Occipital lobe (tissue), 2 donors: ENCODE results near the gene SLC25A5.

DNA sequence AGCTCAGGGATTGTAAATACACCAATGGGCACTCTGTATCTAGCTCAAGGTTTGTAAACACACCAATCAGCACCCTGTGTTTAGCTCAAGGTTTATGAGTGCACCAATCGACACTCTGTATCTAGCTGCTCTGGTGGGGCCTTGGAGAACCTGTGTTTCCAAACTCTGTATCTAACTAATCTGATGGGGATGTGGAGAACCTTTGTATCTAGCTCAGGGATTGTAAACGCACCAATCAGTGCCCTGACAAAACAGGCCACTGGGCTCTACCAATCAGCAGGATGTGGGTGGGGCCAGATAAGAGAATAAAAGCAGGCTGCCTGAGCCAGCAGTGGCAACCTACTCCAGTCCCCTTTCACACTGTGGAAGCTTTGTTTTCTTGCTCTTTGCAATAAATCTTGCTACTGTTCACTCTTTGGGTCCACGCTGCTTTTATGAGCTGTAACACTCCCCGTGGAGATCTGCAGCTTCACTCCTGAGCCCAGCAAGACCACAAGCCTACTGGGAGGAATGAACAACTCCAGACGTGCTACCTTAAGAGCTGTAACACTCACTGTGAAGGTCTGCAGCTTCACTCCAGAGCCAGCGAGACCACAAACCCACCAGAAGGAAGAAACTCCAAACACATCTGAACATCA is 66.4 kb upstream of the SLC25A43 start:
- RAMPAGE, long total RNA: no peak

DNA sequence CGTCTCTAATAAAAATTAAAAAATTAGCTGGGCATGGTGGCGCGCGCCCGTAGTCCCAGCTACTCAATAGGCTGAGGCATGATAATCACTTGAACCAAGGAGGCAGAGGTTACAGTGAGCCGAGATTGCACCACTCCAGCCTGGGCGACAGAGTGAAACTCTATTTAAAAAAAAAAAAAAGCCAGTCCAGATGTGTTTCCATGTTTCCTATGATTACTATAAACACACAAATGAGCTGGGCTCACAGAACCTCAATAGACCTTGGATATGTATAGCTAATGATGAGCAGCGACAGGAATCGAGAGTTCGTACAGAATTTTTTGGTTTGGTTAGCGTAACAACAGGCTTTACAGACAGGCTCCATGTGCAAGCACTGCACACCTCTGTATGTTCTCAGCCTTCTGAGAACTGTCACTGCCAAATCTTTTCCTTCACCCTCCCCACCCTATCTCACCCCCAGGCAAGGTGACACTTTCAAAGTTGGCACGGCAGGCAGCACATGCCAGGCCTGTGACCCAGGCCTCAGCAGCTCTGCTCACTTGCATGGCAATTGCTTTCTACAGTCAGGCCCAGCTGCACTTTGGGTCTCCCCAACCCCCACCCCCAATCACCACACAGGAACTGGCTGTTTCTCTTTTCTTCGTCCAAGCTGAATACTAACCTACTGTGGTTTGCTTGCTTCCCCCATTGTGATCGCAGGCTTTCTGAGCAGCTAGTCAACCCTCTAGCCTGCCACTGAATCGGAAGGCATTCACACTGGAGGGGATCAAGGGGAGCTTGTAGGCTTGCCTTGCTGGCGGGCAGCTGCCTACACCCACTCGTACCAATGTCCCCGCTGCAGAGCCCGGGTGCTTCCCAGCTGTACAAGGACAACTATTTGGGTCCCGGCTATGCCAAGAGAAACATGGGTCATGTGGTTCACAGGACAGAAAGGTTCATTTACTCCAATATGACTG is 27.8 kb downstream of the SLC25A43 start:
- RAMPAGE, long total RNA: no peak

DNA sequence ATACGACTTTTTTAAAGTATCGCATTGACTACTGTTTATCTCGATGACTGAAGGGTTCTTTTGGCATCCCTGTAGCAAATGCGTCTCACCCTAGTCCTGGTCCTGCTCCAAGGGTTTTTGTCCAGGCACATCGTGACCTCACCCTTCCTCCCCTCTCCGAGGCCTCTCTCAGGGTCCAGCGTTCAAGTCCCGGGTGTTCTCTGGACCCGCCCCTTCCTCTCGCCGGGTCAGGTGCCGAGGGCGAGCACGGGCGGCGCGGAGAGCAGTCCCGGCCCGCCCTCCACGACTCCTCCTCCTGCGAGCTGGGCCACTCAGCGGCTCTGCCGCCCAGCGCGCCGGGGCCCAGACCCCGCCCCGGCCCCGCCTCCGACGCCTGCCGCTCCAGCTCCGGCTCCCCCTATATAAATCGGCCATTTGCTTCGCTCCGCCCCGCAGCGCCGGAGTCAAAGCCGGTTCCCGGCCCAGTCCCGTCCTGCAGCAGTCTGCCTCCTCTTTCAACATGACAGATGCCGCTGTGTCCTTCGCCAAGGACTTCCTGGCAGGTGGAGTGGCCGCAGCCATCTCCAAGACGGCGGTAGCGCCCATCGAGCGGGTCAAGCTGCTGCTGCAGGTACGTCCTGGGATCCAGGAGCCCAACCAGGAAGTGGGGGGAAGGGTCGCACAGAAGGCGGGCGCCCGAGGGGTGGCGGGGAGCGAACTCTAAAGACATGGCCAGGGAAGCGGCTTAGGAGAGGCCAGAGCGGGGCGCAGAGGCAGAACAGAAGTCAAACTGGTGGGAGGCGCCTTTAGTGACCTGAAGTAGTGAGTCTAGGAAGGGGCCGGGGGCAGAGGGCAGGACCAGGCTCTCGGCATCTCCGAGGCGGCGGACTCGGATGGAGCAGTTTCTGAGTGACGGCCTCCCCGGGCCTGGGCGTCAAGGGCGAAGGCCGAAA is at the start of gene SLC25A5:
TSS of gene SLC25A5 (plus strand) at position 428 of the 932 bp plus-strand sequence.
- RAMPAGE, long total RNA: start-site peak on the plus strand centred at position 430 of the sequence, 9 bp wide, 293 and 467 reads in 2 replicates

GRCh38 chrX:119647898-119648615 is 44.9 kb downstream of the SEPTIN6 start:
- RAMPAGE, long total RNA: no peak

DNA sequence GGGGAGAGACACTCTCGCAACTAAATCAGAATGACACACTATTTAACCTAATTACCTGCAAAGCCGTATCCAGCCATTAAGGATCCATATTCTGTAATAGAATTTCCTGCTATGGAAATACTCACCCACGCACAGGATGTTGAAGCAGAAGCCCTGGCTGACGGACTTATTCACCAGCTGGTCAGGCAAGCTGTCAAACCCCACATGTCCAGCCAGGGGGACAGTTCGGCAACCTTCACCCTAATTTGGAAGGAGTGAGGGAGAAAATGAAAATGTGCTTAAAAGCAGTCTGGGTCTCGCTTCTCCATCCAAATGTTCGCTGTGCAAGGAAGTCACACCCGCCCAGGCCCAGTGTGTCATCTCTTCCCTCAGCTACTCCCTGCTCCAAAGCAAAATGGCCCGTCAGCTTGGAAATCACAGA is 17.5 kb downstream of the SEPTIN6 start:
- RAMPAGE, long total RNA: no peak

DNA sequence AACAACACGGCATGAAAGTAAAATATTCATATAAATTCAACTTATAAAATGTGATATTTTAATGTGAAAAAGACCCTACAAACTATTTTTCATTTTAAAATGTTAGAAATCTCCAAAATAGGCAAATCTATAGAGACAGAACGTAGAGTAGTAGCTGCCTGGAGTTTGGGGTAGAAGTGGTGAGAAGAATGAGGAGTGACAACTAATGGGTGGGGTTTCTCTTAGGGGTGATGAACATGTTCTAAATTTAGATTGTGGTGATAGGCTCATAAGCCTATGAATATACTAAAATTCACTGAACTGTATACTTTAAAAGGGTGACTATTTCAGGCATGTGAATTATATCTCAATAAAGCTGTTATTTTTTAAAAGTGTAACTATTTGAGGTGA is 7.3 kb downstream of the UPF3B start:
- RAMPAGE, long total RNA: no peak

- RAMPAGE, long total RNA: no peak
These were observed 18.0 kb upstream of the RHOXF2 start for GRCh38 chrX:120140473-120140784.

DNA sequence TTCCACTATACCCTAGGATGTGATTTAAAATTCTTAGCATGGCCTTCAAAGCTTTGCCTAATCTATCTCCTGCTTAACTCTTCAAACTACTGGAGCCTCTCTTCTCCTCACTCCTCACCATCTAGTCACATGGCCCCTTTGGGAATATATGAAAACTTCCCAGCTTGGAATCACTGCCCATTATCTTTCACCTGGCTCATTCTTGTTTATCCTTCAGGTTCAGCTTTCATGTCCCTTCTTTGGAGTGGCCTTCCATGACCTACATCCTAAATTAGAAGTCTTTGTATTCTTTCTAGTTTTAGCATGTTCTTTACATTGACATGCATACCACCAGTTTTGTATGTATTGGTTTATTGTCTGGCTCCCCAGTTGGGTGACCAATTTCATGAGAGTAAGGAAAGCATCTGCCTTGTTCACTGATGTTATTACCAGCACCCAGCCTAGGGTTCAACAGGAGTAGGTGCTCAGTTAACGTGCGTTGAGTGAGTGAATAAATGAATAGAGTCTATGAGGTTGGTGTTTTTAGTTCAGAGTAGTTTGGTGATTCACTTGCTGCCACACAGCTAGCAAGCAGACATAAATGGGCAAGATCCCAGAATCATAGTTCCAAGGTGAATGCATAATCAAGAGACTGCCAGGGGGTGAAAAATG is 41.4 kb downstream of the RHOXF2 start:
- RAMPAGE, long total RNA: no peak

GRCh38 chrX:120251255-120252194 is 913 bp downstream of the ZBTB33 start:
- RAMPAGE, long total RNA: no peak

DNA sequence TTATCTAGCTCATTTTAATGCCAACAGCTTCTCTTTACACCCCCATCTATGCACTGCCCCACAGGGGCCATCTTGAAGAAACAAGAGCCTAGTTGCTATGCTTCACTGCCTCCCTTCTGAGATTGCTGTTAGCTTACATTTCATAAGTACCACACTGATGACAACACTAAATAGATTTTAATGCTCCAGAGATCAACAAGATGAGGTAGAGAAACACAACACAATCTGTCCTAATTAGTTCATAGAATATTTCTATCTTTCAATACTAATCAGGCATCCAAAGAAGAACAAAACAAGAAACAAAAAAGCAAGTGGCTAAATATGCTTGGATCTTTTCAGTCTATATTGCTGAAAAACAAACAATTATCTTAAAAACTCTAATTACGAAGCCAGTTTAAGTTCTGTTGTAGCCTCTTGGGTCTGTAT is 38.8 kb downstream of the LAMP2 start:
- RAMPAGE, long total RNA: no peak

DNA sequence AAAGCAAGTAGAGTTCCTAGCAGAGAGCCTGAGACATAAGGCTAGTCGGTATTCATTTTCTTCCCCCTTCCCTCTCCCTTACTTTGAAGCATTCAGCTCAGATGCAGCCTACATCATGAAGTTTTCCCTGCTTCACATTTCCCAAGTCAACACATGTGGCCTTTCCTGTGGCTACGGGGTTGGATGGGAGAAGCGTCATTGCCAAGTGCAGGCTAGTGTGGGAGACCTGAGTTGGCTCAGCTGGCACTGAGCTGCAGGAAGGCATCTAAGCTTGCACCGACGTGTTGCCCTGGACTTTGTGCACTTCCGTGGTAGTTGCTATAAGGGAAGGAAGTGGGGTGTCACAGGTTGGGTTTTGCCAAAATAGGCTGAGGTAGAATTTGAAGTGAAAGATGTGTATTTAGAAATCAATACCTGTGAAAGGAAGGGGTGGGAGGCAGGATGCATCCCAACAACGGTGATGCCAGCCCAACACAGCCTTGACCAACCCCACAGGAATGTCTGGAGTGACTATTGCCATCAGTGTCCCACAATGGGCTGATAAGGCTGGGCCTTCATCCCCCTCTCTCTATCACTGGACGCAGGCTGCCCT is 18.9 kb upstream of the LAMP2 start:
- RAMPAGE, long total RNA: no peak

- RAMPAGE, long total RNA: no peak
These were observed 23.9 kb downstream of the CUL4B start for GRCh38 chrX:120536804-120537284.

- RAMPAGE, long total RNA: no peak
These were observed 13.1 kb downstream of the CUL4B start for GRCh38 chrX:120547548-120548151.

- RAMPAGE, long total RNA: no peak
These were observed 10.9 kb downstream of the CUL4B start for GRCh38 chrX:120549755-120550328.

DNA sequence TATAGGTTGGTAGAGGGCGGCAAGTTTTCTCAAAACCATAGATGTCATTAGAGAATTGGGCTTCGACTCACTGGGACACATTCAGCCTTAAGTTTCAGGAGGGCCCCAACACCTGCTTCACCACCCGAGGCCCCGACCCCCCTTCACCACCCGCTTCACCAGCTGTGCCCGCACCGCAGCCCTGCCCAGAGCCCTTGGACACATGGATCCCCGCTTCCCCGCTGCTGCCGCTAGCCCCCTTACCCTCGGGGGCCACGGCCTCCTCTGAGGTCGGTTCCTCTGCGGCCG is 1.1 kb downstream of the CT47B1 start:
- RAMPAGE, long total RNA: no peak

- RAMPAGE, long total RNA: no peak
These were observed 329.6 kb downstream of the GLUD2 start for GRCh38 chrX:121377089-121377289.

DNA sequence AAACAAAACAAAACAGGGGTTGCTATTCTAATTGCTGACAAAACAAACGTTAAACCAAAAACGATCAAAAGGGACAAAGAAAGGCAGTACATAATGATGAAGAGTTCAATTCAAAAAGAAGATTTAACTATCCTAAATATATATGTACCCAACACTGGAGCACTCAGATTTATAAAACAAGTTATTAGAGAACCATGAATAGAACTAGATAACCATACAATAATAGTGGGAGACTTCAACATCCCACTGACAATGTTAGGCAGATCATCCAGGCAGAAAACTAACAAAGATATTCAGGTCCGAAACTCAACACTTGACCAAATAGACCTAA is 456.7 kb upstream of the GRIA3 start:
- RAMPAGE, long total RNA: no peak

GRCh38 chrX:123184704-123185079 is 614 bp downstream of the GRIA3 start:
- RAMPAGE, long total RNA: no peak

GRCh38 chrX:123676767-123677395 is 56.0 kb downstream of the THOC2 start:
- RAMPAGE, long total RNA: no peak

GRCh38 chrX:123779951-123780340 is 47.1 kb upstream of the THOC2 start:
- RAMPAGE, long total RNA: no peak